ENCODE measurements around a stretch of chr22.

DNA sequence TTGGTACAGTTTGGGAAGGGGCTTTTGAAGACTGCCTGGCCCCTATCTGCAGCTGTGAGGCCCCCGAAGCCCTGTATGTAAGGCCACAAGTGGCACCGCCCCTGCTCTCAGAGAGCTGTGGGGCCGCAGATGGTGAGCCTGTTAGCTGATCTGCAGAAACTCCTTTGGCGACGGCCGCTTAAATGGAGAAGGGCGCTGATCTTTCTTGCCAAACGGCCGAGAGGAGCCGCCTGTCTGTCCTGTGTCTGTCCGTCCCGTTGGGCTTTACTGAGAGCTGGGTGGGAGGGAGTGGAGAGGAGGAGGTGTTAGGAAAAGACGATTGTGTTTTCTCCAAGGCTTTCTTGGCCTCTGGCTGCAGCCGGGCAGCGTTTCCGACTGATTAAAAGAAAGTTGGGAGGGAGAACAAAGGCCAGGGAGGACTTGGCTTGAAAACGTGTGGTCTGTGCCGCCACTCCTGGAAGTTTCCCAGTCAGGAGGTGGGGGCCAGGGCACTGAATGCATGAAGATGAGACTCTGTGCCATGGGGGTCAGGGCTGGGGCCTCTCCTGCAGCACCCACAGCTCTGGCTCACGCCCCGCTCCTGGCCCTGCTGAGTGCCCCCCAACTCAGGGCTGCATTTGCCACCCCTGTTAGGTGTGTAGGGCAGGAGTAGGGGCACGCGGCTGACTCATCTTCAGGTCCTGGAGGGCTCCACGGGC lies 2.4 kb downstream of the FBLN1 start:
- PRO-cap: no peak
- RAMPAGE, long total RNA: no peak

DNA sequence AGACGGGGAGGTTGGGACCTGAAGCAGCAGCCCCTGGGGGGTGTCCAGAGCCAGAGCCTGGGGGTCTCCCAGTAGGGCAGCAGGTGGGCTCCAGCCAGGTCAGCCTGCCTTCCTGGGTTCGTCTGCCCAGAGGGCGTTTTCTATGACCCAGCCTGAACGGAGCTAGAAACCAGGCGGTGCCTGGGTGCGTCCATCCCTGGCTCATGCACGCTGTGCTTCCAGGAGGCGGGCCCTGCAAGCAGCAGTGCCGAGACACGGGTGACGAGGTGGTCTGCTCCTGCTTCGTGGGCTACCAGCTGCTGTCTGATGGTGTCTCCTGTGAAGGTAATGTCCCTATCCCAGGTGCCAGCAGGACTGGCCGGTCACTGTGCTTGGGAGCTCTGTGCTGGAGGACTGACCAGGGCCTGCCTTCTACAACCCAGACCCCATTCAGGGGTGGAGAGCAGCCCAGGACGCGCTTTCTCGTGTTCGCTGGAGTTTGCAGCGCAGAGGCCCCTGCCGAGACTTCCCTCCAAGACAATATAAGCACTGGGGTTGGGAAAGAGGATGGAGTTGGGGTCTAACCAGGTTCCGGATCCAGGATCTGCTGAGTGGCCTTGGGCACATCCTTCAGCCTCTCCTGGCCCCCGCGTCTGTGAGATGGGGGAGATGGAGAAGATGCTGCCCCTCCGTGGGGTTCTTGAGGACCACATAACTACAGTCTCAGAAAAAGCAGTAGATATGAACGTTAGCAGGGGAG lies 30.3 kb downstream of the FBLN1 start:
- PRO-cap: no peak
- RAMPAGE, long total RNA: no peak

GRCh38 chr22:45542994-45543921 lies 40.6 kb downstream of the FBLN1 start:
- PRO-cap: no peak
- RAMPAGE, long total RNA: no peak

- PRO-cap: no peak
- RAMPAGE, long total RNA: no peak
Observed at GRCh38 chr22:45552498-45553146, 49.9 kb downstream of the FBLN1 start.

GRCh38 chr22:45555035-45555527 lies 52.4 kb downstream of the FBLN1 start:
- PRO-cap: no peak
- RAMPAGE, long total RNA: no peak

- PRO-cap: no peak
- RAMPAGE, long total RNA: no peak
Observed at GRCh38 chr22:45602527-45602874, 69.1 kb upstream of the ATXN10 start.

- PRO-cap: bidirectional peak, plus-strand start at chr22:45785649, minus-strand start at chr22:45785584
- RAMPAGE, long total RNA: no peak
Observed at GRCh38 chr22:45785297-45786117, 113.9 kb downstream of the ATXN10 start.

- PRO-cap: no peak
- RAMPAGE, long total RNA: no peak
Observed at GRCh38 chr22:45896346-45897019, 80.5 kb downstream of the WNT7B start.

DNA sequence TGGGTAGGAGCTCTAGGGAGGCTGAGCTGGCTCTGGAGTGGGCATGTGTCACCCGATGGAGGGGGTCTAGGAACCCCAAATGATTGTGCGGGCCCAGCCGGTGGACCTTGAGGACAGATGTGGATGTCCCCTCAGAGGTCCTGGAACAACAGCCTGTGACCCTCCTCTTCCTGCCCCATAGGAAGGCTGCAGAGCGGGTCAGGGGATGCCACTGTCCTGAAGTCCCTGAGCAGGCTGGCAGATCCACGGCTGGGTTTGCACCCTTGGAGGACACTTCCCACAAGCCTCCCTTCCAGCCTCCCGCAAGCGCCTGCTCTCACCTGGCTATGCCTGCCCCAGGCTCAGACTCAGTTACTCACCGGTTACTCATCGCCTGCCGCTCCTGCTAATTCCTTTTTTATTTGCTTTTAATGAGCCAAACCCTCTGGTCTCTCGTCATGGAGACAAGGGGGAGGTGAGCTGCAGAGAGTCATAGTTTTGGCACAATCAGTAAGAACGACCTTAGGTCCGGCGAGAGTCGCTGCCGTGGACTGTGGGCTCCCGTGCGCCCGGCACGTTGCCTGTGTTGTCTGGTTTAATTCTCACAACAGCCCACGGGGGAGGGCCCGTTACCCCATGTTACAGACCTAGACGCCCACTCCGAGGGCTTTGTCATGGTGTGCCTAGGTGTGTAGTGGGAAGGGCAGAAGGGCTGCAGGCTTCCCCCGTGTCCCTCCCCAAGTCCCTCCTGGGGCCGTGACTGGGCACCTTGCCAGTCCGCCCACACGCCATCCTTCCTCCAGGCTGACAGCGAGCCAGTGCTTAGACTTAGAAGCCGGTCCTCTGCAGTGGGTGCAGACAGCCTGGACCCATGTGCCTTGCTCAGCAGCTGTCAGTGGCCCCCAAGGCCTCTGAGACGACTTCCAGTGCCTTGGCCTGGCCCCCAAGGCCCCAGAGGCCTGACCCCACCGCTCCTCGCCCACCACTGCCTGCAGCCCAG lies 42.3 kb downstream of the WNT7B start:
- PRO-cap: no peak
- RAMPAGE, long total RNA: no peak

GRCh38 chr22:45976272-45976657 lies 697 bp downstream of the WNT7B start:
- PRO-cap: no peak
- RAMPAGE, long total RNA: no peak

GRCh38 chr22:46004423-46005023 lies 27.6 kb upstream of the WNT7B start:
- PRO-cap: no peak
- RAMPAGE, long total RNA: no peak

DNA sequence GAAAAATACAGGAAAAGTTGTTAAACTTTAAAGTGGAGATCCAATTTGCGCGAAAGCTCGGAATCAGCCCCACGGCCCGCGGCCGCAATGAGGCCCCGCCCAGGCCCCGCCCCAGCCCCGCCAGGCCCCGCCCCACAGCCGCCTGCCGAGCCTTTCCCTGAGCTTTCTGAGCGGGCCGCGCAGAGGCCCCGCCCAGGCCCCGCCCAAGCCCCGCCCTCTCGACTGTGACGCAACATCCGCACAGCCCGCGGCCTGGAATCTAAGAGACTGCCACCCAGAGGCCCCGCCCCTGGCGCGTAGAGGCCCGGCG lies 58.6 kb upstream of the WNT7B start:
- PRO-cap: unidirectional peak, minus-strand start at position 89 of the sequence
- RAMPAGE, long total RNA: no peak

GRCh38 chr22:46044454-46045515 lies 67.8 kb upstream of the WNT7B start:
- PRO-cap: no peak
- RAMPAGE, long total RNA: no peak

GRCh38 chr22:46054738-46055080 lies 77.7 kb upstream of the WNT7B start:
- PRO-cap: bidirectional peak, plus-strand start at chr22:46054904, minus-strand start at chr22:46054887
- RAMPAGE, long total RNA: no peak

GRCh38 chr22:46056998-46057729 lies 80.2 kb upstream of the WNT7B start:
- PRO-cap: bidirectional peak, plus-strand start at chr22:46057339, minus-strand start at chr22:46057109
- RAMPAGE, long total RNA: no peak

DNA sequence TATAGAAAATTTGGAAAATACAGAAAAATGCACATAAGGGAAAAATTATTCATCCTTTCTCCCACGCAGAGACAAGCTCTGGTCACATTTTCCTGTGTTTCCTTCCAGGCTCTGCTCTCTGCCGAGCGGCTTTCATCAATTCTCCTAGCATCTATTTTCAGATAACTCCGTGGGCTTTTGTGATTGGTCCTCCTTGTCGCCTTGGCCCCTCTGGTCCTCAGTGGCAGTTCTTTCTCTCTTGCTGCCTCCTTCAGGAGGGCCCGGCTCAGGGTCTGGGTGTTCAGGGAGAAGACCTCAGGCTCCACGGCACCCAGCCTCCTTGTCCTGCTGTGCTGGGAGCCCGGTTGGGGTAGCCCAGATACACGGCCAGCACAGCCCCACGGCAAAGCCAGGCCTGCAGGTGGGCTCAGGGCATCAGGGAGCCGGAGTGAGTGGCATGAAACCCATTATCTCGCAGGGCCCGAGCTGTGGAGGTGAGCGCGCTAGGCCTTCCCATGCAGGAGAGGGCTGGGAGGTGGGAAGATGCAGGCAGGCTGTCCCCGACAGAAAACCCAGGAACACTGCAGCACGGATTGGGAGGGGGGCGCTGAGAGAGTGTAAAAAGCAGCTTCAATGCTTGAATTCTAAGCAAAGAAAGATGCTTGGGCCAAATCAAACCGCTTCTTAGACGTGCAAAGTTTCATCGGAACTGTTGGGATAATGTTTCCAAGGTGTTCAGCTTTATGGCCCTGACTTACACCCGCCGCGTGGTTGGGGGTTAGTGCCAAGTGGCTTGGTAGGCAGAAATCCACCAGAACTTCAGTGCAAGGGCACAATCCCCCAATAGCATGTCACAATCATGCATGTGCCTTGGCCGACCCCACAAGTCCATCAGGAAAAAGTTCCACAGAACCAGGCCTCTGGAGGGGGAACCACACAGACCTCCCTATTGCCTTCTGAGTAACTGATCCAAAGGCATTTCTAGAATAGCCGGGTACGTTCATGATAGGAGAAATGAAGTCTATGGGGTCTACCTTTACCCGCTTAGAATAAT lies 81.9 kb upstream of the WNT7B start:
- PRO-cap: no peak
- RAMPAGE, long total RNA: no peak

- PRO-cap: no peak
- RAMPAGE, long total RNA: no peak
Observed at GRCh38 chr22:46061455-46062487, 84.8 kb upstream of the WNT7B start.

DNA sequence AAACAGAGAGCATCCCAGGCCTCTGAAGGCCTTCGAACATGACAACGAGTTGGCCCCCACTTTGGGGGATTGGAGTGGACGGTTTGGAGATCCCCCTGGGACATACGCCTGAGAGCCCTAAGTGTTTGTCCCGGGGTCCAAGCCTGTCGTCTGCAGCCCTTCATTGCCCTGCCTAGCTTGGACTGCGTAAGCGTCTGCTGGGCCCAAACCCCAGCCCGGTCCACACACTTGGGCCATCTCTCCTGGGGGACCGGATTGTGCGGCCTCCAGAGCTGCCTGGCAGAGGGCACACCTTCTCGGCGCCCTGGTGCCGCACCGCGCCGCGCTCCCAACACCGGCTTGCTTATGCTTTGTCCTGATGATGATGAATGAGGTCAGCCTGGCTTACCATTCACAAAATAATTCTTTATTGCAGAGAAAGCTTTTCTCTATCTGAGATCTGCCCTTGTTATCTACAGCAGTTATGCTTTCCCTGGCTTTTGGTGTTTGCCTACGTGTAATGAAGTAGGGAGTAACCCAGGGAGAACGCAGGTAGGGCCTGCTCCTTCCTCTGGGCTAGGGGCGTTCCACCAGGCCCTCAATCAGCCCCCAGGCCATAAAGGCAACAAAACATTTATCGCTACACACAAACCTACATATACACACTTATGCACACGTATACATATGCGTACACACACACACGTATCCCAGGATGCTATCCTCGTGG lies 85.9 kb upstream of the PPARA start:
- PRO-cap: no peak
- RAMPAGE, long total RNA: no peak

- PRO-cap: bidirectional peak, plus-strand start at chr22:46069752, minus-strand start at chr22:46069687; bidirectional peak, plus-strand start at chr22:46070029, minus-strand start at chr22:46069865
- RAMPAGE, long total RNA: no peak
Observed at GRCh38 chr22:46069508-46069985, 80.8 kb upstream of the PPARA start.

DNA sequence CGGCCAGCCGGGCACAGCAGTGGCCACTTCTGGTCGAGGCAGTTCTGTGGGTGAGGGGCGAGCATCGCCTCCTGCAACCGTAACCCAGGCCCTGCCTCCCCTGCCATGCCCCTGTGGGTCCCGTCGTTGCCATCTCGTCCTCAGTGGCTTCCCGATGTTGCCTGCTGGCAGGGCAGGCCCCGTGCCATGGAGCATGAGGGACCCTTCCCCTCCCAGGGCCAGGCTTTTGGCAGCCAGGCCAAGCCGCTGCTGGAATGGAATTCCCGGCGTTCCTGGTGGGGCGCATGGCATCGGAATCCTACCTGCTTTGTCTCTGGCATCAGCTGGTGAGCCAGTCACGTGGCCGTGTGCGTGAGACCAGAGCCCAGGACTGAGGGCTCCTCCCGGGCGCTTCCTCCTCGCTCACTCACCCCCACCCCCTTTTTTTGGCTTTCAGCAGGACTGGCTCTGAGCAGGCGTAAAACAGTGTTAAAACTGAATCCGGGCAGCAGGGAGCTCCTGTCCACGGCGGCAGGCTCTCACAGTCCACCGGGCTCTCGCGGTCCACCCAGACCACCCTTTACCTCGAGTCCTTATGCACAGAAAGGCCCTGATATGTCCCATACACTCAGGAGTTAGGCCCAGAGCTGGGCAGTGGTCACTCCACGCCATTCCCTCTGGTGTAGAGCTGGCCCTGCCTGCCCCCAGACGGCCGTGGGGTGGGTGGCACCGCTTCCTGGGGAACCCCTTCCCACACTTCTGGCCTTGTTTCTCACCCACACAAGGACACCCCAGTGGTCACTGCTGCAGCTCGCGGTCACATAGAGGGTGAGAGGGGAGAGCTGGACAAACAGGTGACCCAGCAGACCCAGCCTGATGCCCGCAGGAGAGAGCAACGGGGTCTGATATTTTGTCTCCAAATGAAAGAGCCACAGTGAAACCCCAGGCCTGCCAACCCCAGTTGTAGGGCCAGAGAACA lies 71.5 kb upstream of the PPARA start:
- PRO-cap: no peak
- RAMPAGE, long total RNA: no peak